Sciatic nerve (tissue), 1 donor: Measurements from ENCODE around the genes PPP1R3A, TFEC and CFTR.

GRCh38 chr7:112990522-112991121 is 50.9 kb upstream of the BMT2 start:
- PRO-cap: no peak

DNA sequence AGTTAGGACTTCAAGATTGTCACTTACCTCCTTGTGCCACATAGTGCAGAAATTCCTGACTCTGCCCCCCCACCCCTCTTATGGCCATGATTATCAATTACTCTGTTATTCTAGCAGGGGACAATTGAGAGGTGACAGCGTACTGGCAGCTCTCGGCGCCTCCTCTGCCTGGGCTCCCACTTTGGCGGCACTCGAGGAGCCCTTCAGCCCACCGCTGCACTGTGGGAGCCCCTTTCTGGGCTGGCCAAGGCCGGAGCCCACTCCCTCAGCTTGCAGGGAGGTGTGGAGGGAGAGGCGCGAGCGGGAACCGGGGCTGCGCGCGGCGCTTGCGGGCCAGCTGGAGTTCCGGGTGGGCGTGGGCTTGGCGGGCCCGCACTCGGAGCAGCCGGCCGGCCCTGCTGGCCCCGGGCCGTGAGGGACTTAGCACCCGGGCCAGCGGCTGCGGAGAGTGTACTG is 325.7 kb downstream of the PPP1R3A start:
- PRO-cap: no peak

DNA sequence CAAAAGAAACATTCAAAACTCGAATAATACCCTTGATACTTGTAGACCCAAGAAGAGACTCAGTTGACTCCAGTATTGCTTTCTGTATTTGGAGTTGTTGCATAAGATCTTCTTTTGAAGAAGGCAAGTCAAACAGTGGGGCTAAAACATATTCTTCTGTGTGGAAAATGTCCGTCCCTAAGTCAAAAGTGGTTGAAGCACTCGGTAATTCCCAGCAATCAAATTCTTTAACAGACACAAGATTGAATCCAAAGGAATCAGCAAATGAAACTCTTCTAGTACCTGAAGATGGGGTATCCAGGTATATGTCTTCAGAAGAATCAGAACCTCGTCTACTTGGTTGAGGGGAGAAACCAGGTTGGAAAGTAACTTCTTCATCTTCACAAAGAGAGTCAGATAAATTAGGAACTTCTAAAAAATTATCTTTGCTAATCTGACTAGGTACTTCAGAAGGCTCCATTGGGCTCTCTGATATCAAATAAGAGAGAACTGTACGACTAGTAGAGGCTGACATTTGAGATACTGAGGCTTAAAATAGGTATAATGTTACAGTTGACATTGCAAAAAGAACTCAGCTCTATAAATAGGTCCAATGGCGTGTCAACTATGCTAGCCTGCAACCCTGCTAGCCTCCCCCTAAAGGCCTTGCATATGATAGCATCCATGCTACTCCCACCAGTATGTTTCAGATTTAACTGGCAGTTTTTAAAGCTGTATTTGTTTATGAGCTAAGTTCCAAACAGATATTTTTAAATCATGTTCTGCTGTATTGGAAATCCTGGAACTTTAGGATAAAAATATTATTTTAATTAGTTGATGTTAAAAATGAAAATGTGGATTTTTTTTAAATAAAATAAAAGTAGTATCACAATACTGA is at the start of gene PPP1R3A:
PPP1R3A (minus strand) TSS at position 473 of the 877 bp plus-strand sequence.
- PRO-cap: no peak

DNA sequence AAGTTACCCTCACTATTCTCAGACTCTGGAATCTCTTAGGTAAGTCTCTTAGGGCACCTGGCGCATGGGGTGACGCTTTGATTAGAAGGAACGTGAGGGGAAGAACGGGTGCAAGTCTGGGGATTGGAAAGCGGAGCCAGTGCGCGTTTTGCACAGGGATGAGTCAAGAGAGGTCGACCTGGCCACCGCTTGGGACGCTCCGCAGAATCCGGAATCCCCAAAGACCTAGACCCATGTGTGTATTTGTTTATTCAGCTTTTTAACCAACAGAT is 168.9 kb upstream of the PPP1R3A start:
- PRO-cap: no peak

DNA sequence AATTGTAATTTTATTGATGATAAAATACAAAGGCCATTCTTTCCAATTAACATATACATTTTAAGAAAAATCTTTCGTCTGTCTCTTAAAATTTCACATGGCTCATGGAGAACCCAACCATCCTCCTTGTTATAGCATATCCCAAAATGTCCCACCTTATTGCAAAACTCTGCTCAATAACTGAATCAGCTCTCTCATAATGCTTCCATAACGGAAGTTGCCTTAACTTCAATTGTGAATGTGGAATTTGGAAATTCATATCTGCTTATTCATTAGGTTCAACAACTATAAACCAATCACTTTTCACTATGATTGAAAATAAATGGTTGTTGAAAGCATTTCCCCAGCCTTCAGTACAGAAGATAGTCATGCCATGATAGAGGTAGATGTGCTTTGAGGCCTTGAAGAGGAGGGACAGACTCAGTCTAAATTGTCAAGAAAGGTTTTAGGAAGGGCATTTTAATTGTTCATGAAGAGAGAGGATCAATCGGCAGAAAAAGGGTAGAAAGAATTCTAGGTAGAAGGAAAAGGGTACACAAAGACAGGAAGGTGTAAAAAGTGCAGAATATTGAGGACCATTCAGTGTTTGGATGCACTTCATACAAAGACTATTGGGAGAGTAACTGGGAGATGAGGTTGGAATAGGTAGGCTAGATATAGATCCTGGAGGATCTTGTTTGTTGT is 20.4 kb downstream of the FOXP2 start:
- PRO-cap: no peak

GRCh38 chr7:114737416-114737724 is 184.5 kb upstream of the MDFIC start:
- PRO-cap: no peak

GRCh38 chr7:116030419-116031315 is at the start of gene TFEC:
Gene TFEC, minus strand, starts transcription at chr7:116030763.
- PRO-cap: unidirectional peak, minus-strand start at chr7:116030763

DNA sequence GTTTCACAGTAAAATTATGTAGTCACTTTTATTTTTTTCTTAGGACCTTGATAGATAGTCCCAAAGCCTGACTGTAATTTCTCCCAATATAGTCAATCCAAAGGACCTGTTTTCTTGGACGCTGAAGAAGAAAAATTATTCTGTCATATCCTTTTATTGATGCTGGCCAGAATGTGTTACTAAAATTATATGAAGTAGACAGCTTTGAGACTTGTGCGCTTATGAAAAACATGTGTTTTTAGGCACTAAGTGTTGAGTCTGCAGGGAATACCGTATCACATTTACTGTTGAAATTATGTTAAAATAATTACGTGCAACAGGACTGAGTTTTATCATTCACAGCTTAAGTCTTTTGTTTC is 17.9 kb downstream of the TES start:
- PRO-cap: no peak

- PRO-cap: no peak
Measured at GRCh38 chr7:116258591-116259188, 48.4 kb downstream of the TES start.

- PRO-cap: unidirectional peak, plus-strand start at chr7:116354375
Measured at GRCh38 chr7:116353963-116354493, 143.7 kb downstream of the TES start.

GRCh38 chr7:116354494-116355770 is 144.6 kb downstream of the TES start:
- PRO-cap: bidirectional peak, plus-strand start at chr7:116355419, minus-strand start at chr7:116355207

GRCh38 chr7:116633435-116634047 is 38.5 kb upstream of the MET start:
- PRO-cap: no peak

DNA sequence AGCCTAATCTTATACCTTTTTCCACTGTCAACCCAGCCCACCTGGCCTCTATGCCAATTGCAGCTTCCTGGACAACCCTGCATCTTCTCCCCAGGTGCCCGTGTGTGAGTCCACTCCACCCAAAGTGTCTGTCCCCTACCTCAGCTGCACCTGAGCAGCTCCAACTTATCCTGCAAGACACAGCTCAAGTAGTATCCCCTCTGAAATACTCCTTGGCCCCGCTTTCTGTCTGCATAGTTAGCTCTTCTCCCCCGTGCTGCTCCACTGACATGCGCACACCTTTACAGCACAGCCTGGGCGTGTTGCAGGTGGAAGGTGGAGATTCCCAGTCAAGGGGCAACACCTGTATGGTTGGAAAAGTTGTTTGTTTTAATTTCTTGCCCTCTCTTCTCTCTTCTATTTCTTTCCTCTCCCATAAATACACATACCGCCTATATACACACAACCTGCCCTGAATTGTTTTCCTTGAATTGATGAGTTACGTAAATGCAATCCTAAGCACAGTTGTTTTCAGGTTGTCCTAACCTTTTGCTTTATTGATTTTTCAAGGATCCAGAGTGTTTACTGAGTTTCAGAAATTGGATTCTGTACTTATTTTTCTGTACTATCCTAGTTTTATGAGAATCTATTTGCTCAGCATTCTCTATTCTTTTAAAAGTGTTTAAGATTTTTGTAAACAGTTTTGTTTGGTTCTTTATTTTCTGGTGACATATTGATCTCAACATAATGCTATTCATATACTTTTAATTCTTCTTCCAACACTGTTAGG is 14.9 kb downstream of the MET start:
- PRO-cap: no peak

- PRO-cap: no peak
Measured at GRCh38 chr7:116810218-116810787, 52.1 kb upstream of the CAPZA2 start.

DNA sequence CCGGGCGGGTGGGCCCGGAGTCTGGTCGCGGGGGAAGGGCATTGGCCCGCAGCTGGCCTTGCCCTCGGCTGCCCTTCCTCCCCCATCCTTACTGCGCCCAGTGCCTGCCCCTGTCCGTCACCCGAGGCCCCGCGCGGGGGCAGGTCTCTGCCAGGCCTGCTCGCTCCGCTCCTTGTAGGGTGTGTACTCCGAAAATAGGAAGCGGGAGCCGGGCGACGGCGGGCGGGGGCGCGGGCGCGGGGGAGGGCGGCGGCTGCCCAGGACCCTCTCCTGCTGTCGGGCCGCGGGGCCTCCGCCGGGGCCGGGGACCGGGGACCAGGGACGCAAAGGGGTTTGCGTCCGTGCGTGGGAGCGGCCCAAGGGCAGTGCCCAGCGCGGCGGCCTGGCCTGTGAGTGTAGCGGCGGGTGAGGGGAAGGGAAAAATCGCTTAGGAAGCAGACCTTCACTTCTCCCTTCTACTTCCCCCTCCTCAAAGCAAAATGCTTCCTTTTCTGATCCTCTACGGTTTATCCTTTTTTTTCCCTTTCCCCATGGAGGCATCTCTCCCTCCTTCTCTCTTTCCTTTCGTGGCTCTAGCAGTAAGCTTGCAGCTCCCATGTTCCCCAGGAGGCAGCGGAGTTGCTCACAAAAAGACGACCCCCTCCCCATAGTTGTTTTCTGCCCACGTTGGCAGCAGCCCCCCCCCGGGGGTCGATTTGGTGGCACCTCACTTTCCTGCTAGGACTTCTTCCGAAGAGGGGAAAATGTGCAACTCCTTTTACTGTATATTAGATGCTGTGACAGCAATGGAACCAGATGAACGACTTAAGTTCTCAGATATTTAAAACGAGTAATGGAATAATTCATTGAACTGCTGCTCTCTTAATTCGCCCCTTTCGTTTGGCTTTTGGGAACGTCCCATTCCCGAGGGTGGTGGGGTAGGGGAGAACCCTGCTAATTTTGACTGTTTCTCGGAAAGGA is 592 bp downstream of the CAPZA2 start:
- PRO-cap: bidirectional peak, plus-strand start at position 197 of the sequence, minus-strand start at position 143 of the sequence; bidirectional peak, plus-strand start at position 458 of the sequence, minus-strand start at position 395 of the sequence

DNA sequence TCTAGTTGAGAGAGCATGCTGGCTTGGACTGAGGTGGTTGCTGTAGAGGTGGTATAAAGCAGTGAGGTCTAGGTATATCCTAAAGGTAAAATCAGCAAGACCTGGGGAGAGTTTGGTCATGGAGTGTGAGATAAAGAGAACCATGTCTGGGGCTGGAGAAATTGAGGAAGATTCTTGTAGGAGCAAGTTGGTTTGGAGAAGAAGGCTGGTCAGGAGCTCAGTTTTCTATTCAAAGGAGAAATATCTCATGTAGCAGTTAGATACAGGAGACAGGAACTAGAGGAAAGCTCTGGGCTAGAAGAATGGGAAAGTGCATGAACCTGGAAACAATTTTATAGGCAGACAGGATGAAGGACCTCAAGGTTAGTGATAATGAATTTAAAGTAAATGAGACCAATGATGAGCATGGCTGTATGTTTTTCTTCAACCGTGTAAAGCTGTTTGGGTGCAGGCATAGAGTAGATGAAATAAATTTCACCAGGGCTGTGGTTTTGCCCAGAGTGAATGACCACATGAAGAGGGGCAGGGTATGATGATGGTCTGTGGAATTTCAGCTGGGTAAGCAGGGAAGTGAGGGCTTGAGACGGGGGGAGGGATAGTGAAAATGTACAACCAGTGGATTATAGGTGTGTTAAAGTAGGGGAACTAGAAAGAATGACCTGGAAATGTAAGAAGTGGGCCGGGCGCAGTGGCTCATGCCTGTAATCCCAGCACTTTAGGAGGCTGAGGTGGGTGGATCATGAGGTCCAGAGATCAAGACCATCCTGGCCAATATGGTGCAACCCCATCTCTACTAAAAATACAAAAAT is 32.7 kb upstream of the ST7 start:
- PRO-cap: no peak

DNA sequence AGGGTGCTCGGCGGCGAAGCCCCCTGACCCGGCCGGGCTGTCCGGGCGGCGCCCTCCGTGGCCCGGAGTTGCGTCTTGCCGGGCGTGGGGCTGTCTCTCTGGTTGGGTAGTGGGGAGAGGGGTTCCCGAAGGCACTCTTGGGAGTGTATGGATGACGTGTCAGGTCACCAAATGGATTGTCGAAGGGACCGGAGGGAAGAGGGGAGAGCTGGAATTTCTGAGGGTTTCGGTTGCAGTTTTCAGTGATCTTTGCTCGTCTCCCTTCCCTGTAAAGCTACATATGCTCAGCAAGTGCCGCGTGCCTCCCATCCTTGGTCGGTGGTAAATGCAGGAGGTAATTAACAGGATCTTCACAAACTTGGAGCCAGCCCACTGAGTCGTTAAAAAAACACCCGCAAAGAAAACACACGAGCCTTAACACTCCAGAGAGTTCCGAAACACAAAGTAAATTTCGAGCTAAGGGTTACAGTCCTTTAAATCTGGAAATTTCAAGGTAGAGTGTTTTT is 939 bp downstream of the ST7 start:
- PRO-cap: bidirectional peak, plus-strand start at position 179 of the sequence, minus-strand start at position 111 of the sequence; bidirectional peak, plus-strand start at position 308 of the sequence, minus-strand start at position 251 of the sequence

DNA sequence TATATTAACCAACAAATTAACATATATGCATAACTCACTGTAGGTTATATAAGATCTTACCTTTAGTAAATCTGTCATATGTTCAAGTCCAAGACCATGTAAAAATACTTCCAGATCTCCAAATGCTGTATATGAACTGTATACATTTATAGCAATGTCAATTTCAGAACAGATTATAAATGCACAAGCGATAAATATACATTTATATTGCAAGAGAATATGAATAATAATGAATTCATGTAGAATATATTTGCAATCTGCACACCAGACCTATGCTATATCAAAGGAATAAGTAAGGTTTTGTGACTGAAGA is 45.3 kb downstream of the ASZ1 start:
- PRO-cap: no peak

- PRO-cap: bidirectional peak, plus-strand start at chr7:117479993, minus-strand start at chr7:117479752
Measured at GRCh38 chr7:117479261-117480398, at the start of gene CFTR. Gene CFTR, plus strand, starts transcription at chr7:117480025.

DNA sequence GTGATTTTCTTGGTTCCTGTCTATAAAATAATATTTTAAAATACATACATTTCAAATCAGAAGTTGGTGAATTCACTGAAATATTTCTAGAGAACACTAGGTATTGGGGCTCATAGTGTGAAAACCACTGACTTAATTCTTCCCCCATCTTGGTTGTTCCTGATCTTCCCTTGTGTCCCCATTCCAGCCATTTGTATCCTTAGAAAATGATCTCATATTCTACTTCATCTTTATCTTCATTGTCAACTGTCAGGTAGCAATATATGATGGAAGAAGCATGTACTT is 9.9 kb downstream of the CFTR start:
- PRO-cap: no peak